ENCODE measurements around the genes IL1B and ZNG1B.

DNA sequence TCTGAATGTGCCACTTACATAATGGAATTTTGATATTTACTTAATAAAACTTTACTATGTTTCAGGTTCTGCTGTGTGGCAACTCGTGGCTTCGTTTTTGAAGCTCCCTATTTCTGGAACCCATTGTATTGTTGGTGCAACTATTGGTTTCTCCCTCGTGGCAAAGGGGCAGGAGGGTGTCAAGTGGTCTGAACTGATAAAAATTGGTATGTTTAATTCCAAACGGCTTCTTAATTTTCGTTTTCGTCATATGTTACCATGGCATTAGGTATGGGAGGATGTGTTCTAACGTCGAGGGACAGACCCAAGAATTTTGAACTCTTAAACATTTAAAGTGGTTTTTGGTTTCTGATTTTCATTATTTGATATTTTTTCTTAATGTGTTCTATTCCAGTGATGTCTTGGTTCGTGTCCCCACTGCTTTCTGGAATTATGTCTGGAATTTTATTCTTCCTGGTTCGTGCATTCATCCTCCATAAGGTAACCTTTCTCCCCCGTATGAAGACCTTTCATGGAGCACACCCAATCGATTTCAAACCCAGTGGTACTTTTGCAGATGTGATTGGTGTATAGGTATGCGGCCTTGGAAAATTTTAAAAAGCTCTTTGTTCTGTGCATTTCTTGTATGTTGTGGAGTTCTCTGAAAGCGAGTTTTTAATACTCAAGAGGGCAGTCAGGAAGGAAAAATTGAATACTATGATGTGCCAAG is 1.7 kb downstream of the SLC20A1 start:
- PRO-cap, result no peak

- PRO-cap, result no peak
Measured at GRCh38 chr2:112647968-112648605, 2.3 kb downstream of the SLC20A1 start.

GRCh38 chr2:112673796-112674504 is 28.2 kb downstream of the SLC20A1 start:
- PRO-cap, result no peak

DNA sequence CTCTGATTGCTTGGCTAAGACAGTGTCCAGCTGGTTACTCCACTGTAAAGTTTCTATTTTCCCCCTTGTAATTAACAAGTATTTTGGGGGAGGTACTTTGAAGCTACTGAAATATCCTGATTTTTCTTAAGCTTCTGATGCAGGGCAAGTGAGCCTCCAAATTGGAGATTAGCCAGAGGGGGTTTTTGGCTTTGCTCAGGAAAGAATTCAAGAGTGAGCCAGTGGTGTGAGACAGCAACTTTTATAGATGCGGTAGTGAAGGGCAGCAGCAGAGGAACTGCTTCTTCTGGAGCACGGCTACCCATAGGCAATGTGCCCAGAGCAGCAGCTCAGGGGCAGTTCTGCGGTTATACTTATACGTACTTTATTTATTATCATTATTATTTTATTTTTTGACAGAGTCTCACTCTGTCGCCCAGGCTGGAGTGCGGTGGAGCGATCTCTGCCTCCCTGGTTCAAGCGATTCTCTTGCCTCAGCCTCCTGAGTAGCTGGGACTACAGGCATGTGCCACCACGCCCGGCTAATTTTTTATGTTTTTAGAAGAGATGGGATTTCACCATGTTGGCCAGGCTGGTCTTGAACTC is 19.8 kb upstream of the NT5DC4 start:
- PRO-cap, result no peak

GRCh38 chr2:112836238-112837196 is at the start of gene IL1B:
Gene IL1B, minus strand, starts transcription at chr2:112836779.
- PRO-cap, result no peak

DNA sequence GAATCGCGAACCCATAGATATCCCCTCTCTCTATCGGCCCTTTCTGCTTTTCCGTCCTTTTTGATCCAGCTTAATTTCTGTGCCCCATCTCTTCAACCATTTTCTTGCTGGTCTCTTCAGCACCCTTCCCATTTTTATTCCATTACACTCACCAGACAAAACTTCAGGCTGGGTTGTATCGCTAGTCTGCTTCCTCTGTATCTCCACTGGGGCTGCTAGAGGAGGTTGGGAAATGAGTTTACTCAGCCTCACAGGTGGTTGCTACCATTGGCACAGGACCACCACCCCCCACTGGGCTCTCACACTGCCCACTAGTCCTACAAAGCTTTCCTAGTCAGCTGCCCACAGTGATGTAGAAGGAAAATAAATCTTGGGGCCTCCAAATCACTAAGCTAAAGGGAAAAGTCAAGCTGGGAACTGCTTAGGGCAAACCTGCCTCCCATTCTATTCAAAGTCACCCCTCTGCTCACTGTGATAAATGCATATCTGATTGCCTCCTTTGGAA is 12.2 kb upstream of the IL1B start:
- PRO-cap, result no peak

DNA sequence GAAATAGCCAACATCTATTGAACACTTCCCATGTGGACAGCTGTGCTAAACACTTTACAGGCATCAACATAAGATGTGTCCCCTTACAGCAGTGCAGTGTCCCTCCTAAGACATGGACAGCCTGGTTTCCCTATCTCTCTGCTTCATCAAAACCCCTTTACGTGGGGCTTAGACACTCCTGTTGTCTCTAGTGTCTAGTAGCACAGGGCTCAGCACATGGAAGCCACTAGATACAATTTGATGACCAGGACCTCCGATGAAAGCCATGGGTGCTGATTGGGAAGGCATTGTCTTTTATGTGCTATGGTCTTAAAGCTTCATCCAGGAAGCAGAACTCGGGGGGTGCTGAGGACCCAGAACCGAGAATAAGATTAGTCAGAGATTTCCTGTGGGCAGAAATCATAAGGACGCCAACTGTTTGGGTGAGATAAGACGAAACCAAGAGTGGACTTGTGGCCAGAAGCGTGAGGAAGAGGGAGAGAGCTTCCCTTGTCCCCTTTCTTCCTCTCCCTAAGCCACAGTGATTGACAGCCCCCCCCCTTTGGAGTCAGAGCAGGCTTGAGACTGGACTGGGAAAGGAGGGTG is 3.4 kb upstream of the IL1RN start:
- PRO-cap, result no peak

- PRO-cap, result bidirectional peak, plus-strand start at chr2:113198977, minus-strand start at chr2:113198823; bidirectional peak, plus-strand start at chr2:113199376, minus-strand start at chr2:113199186
Measured at GRCh38 chr2:113198465-113199538, 25.0 kb downstream of the PSD4 start.

DNA sequence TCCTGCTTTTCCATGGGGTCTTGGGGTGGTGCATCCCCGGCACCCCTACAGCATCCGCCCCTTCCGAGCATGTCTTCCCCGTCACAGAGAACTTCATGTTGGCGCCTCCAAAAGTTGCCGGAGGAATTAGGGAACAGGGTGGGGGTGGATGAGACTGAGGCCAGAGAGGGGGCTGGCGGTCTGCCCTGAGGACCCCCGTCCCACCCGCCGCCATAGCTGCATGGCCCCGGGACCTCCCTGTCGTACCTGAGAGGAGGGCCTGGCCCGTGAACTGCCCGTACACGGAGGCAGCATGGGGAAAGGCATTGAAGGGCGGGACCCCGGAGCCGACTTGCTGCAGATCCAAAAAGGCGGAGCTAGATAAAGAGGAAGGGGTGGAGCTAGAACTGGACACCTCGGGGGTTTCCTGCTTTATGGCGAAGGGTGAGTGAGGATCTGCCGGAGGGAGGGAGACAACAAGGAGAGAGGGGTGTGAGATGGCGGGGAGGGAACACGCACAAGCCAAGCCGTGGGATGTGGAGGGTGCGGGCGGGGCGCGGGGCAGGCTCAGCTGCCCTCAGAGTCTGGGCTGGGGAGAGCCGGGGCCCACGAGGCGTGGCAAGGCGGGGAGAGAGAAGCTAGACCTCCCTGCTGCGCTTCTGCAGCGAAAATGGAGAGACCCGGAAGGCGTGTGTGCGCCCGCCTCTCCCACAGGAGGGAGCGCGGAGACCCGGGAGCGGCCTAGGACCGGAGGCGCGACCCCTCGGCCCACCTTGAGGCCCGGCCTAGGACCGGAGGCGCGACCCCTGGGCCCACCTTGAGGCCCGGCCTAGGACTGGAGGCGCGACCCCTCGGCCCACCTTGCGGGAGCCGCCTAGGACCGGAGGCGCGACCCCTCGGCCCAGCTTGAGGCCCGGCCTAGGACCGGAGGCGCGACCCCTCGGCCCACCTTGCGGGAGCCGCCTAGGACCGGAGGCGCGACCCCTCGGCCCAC is 43.3 kb downstream of the PAX8 start:
- PRO-cap, result bidirectional peak, plus-strand start at position 455 of the sequence, minus-strand start at position 273 of the sequence

DNA sequence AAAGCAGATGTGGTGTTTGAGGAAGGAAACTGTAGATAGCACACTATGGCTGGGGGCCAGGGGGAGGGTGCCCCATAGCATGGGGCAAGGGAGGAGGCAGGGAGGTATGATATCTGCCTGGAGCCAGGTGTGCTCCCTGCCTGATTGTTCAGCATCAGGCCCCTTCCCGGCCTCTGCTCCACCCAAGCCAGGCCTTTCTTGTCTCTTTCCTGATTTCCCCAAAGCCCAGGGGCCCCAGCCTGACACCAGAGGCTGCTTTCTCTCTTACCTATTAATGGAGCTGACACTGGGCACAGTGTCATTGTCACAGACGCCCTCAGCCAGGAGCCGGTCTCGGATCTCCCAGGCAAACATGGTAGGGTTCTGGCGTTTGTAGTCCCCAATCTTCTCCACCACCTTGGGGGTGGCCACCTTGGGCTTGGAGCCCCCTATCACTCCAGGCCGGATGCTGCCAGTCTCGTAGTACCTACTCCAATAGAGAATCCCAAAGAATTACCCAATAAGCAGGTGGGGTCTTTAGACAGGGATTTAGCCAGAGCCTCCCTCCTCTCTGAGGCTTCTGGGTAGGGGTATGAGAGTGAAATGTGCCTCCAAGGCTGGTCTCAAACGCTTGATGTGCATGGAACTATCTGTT is 34.4 kb downstream of the PAX8 start:
- PRO-cap, result no peak

DNA sequence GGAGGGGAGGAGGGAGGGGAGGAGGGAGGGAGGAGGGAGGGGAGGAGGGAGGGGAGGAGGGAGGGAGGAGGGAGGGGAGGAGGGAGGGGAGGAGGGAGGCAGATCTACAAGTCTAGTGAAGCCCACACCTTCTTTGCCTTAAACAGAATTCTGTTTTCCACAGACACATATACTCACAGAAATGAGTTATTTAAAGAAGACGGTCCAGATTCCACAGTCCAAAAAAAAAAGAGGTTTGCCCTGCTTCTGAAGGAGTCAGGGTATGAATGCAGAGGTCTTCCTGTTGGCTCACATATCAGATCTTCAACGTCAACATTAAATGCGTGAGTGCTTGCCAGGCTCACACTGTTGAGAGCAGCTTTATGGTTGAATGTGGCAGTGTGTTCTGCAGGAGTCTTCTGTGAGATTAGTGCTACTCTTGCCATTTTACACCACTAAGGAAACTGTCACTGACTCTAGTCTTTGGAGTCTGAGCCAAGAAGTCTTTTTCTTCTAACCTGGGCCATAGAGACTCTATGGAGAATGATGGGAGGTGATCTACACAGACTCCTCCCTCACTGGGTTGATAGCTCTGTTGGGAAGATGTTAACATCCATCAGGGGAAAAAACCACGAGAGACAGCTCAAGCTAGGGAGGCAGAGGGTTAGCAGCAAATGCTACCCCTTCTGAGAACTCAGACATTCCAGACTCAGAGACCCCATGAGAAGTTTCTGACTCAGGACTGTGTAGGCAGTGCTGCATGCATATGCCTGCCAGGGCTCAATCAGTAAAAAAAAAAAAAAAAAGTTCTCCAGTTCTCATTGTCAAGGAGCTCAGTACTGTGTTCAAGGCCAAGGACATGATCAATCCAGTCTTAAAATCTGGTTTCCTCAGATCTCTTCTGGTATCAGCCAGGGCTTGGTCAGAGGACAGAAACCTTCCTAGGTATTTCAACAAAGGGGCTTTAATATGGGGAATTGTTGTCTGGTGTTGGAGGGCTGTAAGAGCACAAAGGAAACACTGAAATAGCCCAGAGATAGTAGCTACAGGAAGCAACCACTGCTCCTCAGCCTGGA is 23.2 kb downstream of the PAX8 start:
- PRO-cap, result no peak

- PRO-cap, result no peak
Measured at GRCh38 chr2:113272735-113273392, 5.9 kb downstream of the PAX8 start.

- PRO-cap, result no peak
Measured at GRCh38 chr2:113276483-113276805, 2.3 kb downstream of the PAX8 start.

GRCh38 chr2:113437628-113438203 is at the start of gene ZNG1B:
Gene ZNG1B, plus strand, starts transcription at chr2:113437691.
- PRO-cap, result no peak

- PRO-cap, result no peak
Measured at GRCh38 chr2:114442318-114442517, 223 bp upstream of the DPP10 start.

GRCh38 chr2:117068594-117068793 is 746.0 kb upstream of the DDX18 start:
- PRO-cap, result no peak

- PRO-cap, result no peak
Measured at GRCh38 chr2:118179437-118179835, 91.2 kb downstream of the INSIG2 start.

GRCh38 chr2:118185008-118186049 is 97.1 kb downstream of the INSIG2 start:
- PRO-cap, result unidirectional peak, minus-strand start at chr2:118185182; bidirectional peak, plus-strand start at chr2:118185939, minus-strand start at chr2:118185966

- PRO-cap, result bidirectional peak, plus-strand start at chr2:118186504, minus-strand start at chr2:118186378
Measured at GRCh38 chr2:118186050-118186825, 98.0 kb downstream of the INSIG2 start.

DNA sequence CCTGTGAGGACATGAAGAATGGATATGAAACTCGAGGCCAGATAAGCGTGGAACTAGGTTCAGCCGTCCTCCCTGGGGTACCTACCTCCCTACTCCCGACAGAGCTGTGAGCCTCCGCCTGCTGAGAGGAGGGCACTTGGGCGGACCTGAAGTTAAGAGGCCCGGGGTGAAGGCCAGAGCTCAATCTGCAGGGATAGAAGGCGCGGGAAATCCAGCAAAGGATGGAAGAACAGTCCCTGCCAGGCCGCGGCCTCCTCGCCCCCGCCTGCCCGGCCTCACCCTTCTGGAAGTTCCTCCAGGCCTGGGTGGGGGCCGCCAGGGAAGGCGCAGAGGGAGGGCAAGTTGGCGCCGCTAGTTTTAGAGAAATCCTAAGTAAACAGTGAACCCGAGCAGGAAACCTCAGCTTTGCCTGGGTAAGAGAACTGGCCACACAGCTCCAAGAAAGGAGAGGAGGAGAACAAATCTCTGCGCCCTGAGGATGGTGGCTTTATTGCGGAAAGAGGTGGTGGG is 13.0 kb downstream of the EN1 start:
- PRO-cap, result no peak

All from WTC11 (cell line).